Umbilical cord (tissue), 2 donors: ENCODE measurements around a stretch of chr6.

DNA sequence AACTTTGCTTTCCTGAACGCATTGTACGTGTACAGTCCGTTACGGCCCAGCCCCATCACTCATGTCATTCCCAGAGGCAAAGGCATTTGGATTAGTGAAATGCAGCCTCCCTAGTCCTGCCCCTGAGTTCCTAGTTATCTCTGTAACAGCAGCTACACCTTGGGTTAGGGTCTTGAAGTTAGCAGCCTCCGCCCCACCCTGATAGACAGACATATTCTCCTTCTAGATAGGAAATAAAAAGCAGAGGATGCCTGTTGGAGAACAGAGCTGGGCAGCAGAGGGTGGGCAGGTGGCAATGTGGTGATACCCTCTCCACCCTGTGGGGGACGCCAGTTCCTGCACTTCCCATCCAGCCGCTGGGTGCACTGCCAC, 80.4 kb downstream of the ZDHHC14 start:
- RAMPAGE, long total RNA: no peak

DNA sequence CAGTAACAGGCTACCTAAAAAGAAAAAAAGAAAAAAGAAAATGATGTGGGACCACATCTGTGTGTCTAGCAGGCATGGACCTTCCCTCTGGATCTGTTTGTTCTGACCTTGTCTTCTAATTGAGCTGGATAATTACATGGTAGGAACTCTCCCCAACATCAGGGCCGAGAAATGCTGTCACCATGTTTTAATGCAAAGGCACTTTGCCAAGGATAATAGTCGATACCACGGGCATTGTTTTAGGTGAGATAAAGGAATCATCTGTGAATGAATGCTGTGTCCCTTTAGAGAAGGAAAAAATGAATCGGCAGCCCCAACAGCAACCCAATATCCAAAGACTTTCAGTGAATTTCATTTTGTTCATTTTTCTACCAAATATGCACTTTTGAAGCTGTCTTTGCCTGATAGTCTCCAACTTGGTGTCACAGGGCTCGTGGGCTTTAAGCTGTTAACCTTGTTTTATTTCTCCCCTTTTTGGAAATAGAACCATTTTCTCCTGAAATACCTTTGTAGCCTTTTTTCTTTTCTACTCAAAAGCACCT, 149.2 kb downstream of the ZDHHC14 start:
- RAMPAGE, long total RNA: no peak

- RAMPAGE, long total RNA: no peak
Measured at GRCh38 chr6:157625618-157626142, 197.4 kb upstream of the SNX9 start.

- RAMPAGE, long total RNA: no peak
Measured at GRCh38 chr6:157632798-157633330, 190.2 kb upstream of the SNX9 start.

DNA sequence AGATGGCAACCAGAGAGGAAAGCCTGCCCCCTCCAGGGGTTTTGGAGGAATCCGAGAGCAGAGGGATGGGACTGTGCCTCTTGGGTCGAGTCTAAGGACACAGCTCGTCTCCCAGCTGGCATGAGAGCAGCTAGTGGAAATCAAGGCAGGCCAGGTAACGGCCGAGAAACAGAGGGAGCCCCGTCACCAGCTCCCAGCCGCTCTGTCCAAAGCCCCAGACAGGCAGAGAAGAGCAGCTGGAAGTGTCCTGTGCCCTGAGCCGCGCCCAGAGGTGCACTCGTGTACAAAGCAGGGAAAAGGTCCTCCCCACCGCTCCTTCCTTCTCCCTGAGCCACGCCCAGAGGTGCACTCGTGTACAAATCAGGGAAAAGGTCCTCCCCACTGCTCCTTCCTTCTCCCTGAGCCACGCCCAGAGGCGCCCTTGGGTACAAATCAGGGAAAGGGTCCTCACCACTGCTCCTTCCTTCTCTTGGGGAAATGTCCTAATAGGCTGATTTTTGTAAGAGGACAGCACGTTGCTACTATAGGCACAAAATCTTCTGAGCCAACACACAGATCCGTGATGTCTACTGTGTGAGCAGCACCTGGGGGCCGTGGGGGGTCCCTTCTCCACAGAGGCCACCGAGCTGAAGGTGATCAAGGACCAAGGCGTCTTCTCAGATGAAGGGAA, 133.8 kb upstream of the SNX9 start:
- RAMPAGE, long total RNA: no peak

- RAMPAGE, long total RNA: no peak
Measured at GRCh38 chr6:157725541-157725740, 97.6 kb upstream of the SNX9 start.

GRCh38 chr6:157768115-157768987, 54.7 kb upstream of the SNX9 start:
- RAMPAGE, long total RNA: no peak

DNA sequence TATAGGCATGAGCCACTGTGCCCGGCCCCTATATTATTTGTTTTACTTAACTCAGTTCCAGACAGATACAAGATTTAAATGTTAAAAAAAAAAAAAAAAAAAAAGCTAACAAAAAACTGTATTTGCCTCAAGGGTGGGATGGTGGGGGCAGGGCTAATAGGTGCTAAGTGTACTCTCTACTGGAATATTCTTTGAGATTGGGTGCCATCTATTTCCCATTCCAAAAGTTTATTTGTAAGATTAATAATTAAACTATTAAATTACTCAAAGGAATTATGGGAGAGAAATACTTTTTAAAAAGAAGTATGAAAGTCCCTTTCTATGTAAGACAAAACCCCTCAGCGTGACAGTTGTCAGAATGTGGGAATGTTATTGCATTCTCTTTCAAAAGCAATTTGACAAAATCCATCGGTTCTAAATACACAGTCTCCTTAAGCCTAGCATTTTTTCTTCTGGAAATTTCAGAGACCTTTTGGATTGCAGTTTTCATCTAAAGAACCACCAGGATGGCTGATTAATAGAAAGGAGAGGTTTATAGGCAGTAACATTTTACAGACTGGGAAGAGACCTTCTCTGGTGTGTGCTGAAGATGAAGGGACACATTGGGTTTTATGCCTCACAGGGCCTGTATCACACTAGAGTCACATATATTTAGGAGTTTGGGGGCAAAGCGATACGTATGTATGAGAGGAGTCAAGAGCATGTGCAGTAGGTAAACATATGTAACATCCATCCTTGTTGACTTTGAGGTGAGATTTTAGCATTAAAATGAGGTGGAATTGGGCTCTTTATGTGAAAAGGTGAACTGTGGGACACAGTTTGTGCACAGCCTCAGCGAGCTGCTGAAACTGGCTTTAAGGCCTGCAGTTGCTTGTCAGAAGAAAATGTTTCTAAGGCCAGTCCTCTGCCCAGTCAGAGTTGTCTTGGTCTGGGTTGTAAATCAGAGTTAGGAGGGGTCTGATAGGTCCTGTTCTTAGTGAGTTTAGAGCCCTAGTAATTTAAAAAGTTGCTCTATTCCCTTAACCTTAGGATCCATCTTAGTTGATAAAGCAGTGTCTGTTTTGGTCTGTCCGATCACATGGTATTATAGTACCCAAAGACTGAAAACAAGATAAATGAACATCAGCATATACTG, 71.7 kb downstream of the SNX9 start:
- RAMPAGE, long total RNA: no peak

- RAMPAGE, long total RNA: no peak
Measured at GRCh38 chr6:157896785-157897584, 73.9 kb downstream of the SNX9 start.

GRCh38 chr6:157982169-157982673, 558 bp downstream of the SYNJ2 start:
- RAMPAGE, long total RNA: no peak

- RAMPAGE, long total RNA: no peak
Measured at GRCh38 chr6:158042060-158043515, 60.9 kb downstream of the SYNJ2 start.

DNA sequence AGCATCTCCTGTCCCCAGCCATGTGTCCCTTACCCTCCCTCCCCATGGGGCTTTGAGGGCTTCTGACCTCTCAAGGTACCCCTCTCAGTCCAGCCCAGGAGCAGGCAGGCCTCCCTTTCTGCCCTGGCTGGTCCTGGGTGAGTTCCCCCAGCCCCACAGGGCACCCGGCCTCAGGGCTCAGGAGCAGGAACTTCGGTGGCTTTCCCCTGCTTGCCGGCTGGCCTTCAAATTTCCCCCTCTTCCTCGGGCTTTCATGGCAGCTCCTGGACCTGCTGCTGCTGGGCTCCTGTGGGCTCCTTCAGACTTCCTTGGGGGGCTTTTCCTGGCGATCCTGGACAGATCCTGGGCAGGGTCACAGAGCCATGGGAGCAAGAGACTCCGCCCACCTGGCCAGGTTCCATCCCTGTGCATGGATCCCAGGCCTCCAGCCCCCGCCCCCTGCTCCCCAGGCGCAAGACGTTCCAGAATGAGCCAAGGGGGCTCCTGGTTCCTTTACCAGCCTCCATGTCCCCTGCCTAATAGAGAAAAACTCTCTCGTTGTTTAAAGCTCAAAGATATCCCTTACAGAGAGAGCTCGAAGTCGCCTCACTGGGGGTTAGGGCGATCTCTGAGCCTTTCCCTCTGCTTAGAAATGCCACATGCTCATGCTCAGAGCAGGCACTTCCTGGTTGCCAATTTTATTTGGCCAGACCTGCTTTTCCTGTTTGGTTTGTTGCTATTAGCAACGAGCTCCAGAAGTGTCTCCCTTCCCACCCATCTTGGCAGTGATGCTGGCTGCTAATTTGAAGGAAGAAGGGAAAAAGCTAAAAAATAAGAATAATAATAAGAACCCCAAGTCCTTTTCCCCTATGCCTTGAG, 78.5 kb downstream of the SYNJ2 start:
- RAMPAGE, long total RNA: no peak

DNA sequence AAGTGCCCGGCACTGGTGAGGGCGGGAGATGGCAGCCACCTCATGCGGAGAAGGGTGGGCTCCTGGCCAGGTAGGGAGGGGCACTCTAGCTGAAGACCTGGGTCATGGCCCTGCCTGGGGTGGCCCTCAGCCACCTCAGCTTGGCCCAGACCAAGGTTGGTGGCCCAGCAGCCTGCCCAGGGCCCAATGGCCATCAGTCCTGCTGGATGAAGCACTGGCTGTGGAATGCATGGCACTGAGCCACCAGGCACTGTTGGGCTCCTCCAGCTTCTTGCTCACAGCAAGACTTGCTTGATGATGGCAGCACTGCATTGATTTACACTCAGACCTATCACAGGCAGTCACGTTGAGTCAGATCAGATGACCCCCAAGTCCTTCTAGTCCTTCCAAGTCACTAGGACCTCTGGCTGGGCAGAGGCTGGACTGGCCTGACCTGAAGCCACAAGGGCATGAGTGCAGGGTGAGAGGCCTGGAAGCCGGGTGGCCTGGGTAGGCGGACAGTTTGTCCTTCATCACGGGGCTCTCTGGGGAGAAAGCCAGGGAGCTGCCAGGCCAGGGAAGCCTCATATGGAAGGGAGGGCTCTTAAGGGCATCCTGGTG, 79.2 kb downstream of the SYNJ2 start:
- RAMPAGE, long total RNA: no peak

DNA sequence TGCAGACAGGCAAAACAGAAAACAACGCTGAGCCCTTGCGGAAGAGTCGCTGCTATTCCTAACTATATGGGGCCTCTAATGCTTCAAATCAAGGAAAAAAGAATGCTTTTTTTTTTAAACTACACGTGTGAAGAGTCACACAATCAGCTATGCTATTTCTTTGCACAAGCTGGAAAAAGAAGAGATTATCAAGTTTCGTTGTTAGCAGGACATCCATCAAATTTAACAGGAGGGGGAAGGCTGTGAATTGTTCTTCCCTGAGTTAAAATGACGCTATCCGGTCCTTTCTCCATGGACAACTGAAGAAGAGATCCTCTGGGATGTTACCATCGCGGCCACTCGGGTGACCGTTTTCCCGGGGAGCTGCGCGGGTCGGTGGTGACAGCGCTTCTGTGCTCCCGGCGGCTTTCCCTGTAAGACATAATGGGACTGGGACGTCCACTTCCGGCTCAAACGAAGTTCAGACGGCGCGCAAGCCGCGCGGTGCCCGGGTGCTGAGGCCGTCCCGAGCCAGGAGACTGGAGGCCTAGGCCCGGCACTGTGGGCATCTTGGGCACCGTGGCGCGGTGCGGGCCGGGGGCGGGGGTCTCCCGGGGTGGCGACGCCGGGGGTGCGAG, 63.3 kb downstream of the GTF2H5 start:
- RAMPAGE, long total RNA: no peak

- RAMPAGE, long total RNA: no peak
Measured at GRCh38 chr6:158323265-158323763, 11.0 kb downstream of the TULP4 start.

DNA sequence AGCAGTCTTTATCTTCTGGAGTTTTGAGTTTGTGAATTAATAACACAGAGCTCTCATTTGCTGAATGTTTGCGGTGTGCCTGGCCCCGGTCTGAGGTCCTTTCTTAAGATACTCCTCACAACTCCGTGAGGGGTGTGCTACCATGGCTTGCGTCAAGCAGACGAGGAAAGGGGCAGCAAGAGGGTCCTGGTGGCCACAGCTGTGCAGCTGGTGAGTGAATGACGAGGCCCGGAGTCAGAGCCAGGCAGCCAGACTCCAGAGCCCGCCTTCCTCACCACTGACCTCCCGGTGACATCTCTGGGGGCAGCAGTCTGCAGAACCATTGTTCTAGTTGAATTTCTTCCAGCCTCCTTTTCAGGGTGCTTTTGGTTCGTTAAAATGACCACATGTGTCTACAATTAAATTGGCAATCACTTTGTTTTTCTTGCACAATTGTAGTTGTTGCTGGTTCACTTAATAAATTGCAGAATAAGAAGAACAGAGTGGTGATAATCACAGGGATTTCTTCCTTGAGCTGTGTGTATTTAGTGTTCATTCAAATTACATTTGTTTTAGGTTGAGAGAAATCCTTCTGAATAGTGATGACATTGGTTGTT, 96.3 kb downstream of the TULP4 start:
- RAMPAGE, long total RNA: no peak

DNA sequence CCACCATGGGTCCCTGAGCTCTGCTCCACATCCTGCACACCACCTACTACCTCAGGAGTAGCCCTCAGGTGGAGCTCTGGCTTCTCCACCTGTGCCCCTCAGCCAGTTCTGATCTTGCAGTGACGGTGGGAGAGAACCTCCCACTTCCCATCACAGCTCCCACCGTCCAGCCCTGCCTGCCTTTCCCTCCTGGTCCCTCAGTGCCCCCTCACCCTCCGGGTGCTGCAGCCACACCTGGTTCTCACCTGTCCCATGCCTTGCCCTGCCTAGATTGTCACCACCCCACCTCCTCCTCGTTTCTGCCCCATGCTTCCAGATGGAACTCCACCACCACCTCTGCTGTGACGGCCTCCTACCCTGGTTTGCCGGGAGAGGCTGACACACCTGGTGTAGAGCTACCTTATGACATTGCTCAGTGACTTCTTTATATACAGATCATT, 66.1 kb upstream of the TMEM181 start:
- RAMPAGE, long total RNA: no peak

GRCh38 chr6:158500067-158500350, 59.9 kb upstream of the TMEM181 start:
- RAMPAGE, long total RNA: no peak

DNA sequence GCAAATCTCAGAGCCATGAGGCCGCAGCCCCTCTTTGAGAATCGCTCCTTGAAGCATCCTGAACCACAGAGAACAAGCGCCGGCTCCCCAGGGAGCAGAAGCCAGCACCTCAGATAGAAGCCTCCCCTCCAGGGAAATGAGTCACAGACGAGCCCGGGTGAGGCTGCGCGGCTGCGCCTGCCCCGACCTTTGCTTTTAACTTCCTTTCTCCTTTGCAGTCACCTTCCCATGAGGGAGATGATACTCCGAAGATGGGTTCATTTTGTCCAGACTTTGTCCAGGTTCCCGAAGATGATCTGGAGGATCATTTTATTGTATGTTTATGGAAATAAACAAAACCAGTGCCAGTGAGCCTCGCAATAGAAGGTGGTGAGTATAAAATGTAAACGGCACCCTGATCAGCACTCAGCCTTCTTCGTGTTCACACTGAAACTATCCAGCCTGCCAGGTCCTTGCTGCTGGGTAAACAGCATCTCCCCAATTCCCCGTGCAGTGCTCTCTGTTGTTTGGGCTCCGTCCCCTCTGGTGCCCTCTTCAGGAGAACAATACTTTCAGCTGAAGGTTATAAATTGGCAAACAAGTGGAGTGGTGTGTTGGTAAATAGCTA, 41.6 kb upstream of the TMEM181 start:
- RAMPAGE, long total RNA: no peak

DNA sequence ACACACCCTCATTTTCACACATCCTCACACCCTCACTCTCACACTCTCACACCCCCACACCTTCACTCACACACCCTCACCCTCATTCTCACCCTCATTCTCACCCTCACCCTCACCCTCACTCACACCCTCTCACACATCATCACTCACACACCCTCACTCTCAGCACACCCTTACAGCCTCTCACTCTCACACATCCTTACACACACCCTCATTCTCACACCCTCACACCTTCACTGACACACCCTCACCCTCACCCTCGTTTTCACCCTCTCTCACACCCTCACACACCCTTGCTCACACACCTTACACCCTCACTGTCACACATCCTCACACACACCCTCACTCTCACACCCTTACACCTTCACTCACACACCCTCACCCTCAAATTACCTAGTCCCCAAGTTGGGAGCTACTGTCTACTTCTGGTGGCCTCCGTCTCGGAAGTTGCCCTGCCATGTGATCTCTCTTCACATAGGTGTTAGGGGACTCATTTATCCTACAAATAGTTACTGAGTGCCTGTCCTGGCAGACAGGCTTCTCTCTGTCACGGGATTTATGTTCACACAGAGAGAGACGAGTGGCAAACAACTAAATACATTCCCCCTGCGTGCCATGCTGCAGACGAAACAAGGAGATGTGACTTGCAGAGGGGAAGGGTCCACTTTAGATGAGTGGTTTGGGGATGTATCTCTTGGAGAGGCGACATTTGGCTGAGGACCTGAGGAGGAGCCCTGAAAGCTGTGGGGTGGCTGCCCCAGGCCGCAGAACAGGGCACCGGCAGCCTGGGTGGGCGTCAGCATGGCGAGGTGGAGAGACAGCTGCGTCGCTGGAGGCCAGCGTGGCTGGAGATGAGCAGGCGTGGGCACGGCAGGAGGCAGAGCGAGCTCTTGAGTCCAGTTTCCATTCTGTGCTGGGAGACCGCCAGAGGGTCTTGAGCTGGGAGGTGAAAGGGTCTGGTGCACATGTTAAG, 17.4 kb downstream of the DYNLT1 start:
- RAMPAGE, long total RNA: no peak